Rectum (tissue), 1 donor: ENCODE measurements around a stretch of chr15.

- PRO-cap, result no peak
Observed at GRCh38 chr15:99703580-99704149, 29.6 kb downstream of the LYSMD4 start.

GRCh38 chr15:99915889-99916363, 182.7 kb upstream of the LYSMD4 start:
- PRO-cap, result bidirectional peak, plus-strand start at chr15:99916238, minus-strand start at chr15:99916141

GRCh38 chr15:100247248-100247636, 94.5 kb downstream of the ADAMTS17 start:
- PRO-cap, result no peak

DNA sequence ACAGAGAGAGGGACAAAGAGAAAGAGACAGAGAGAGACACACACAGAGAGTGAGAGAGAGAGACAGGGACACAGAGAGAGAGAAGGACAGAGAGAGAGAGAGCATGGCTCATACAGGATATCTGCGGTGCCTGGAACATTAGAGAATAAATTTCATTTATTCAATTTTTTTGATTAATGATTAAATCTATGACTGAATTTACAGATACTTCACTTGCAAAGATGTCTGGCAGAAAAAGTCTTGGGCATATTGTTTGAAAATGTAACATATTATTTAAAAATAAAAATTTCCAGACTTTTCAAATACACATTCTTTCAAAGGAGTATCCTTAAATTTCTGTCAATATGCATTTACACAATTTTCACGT, 10.5 kb downstream of the CERS3 start:
- PRO-cap, result no peak

DNA sequence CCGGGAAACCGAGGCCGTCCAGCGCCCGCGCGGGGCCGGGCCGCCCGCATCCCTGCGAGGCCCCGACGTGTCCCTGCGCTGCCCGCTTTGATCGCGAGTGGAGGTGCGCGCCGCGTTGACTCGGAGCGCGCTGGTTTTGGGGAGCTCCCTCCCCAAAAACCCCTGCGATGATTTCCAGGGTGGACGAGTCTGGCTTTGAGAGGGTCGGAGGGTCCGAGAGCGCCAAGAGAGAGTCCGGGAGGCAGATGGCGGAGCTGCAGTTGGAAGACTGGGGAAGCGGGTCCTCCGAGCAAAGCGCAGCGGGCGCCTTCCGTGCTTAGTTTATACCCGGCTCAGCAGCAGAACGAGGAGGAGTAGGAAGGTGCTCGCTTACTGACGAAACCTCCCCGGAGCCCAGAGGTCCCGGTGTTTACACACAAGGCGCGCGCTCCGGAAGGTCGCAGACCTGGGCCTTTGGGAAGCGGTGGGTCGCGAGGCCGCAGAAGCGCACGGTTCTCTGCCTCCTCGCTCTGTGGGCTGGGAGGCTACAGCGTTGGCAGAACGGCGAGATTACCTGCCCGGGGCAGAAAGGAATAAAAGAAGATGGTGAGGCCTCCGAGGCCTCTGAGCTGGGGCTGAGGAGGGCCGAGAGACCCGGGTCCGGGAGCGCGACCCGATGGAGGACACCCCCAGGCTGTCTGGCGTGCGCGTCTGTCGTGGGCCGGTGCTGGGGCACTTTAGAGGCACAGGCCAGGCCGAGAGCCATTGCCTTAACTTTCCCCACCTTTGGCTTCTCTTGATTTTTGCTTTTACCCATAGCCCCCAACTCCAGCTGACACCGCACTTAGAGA, 810 bp downstream of the ALDH1A3 start:
- PRO-cap, result no peak

- PRO-cap, result no peak
Observed at GRCh38 chr15:100901439-100901716, 17.8 kb upstream of the LRRK1 start.

GRCh38 chr15:101020862-101021420, 101.8 kb downstream of the LRRK1 start:
- PRO-cap, result no peak

GRCh38 chr15:101051577-101052136, 132.5 kb downstream of the LRRK1 start:
- PRO-cap, result no peak

GRCh38 chr15:101088782-101089127, 163.1 kb downstream of the CHSY1 start:
- PRO-cap, result no peak

DNA sequence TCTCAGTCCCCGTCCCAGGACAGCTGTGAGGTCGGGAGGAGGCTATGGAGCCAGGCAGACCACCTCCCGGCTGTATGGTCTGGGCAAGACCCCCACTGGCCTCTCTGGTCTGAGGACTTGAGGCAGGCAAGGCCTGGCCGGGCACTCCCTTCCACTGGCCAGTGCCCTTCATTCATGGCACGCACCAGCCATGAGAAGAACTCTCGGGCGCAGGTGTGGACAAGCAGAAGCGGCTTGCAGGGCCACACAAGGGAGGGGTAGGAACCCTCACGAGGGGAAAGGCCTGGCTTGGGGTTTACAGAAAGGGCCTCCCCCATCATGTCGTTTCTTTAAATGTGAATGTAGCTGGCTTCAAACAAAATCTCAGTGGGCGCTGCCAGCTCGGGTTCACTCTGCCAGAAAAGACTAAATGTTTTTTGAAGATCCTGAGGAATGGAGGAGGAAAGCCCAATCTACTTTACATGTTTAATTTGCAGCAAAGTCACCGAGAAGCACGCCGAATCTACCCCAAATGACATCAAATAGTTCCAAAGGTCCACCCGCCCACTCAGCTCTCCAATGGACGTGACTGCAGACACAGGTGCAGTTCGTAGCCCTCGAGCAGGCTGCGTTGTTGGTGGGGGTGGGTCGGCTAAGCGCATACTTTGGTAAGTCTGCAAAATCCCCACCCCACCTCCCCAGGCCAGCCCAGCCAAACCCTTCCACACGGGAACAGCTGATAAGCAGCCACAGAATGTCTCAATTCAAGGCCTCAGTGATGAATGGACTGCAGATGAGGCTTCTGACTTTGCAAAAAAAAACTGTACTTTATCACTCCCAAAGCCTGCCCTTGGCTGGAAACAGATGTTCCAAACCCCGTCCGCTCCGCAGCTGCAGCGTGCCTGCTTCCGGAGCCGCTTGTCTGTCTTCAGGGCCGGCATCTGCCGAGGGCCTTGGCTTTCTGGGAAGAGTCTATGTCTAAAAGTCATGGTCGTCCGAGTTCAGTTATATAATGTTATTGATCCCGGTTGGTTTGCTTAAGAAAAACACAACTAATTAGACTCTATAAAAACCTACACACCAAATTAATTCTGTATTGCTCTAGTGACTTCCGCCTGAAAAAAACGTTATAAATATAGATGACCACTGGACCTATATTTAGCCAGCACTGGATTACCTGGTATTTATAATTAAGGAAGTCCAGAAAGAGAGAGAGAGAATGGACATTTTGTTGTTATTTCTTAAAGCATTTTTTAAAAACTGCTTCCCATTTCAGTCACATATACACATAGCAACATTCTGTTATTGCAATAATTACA, 38.3 kb downstream of the PCSK6 start:
- PRO-cap, result no peak

DNA sequence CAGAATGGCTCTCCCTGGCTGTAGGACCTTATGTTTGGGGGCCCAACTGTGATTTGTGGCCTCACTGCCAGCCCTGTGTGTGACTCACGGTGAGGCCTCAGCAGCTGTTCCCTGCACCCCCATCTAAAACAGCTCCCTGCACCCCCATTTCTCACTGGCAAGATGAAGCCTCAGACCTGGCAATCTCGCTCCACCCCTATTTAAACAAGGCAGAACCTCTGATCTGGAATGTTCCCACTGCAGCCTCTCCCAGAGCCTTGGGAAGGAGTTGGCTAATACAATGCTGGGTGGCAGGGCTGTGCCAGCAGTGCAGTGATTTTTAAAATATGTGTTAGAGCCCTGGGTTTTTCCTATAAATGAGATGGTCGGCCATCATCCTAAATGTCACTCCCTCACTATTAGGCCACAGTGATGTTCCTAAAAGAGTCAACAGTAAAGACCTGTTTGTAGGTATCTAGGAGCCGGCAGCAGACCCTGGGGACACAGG, 9.7 kb upstream of the PCSK6 start:
- PRO-cap, result unidirectional peak, plus-strand start at position 275 of the sequence

GRCh38 chr15:101523552-101524270, 34.2 kb upstream of the PCSK6 start:
- PRO-cap, result unidirectional peak, minus-strand start at chr15:101523840